Zone of skin (tissue), 1 donor: ENCODE results near the gene SERPINE1.

DNA sequence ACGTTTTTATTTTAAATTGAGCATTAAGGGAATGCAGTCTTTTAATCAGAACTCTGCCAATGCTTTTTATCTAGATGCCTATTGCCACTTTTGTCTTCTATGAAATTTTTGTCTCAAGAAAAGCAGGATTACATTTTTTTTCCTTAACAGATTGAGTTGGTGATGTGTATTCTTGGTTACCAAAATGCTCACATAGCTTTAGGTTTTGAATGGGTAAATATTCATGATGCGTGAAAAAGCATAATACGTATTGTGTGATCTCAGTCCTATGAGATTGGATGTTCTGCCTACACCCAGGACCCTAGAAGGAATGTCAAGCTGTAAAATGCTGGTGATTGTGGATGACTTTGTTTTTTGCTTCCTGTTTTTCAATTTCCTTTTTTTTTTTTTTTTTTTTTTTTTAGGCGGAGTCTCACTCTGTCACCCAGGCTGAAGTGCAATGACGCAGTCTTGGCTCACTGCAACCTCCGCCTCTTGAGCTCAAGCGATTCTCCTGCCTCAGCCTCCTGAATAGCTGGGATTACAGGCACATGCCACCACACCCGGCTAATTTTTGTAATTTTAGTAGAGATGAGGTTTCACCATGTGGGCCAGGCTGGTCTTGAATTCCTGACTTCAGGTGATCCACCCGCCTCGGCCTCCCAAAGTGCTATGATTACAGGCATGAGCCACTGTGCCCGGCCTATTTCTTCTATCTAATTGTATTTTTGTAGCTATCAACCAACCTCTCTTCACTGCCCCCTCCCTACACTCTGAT is 14.7 kb upstream of the ACHE start:
- RRBS: no CpG with 5 or more reads among the region's 11 CpGs

DNA sequence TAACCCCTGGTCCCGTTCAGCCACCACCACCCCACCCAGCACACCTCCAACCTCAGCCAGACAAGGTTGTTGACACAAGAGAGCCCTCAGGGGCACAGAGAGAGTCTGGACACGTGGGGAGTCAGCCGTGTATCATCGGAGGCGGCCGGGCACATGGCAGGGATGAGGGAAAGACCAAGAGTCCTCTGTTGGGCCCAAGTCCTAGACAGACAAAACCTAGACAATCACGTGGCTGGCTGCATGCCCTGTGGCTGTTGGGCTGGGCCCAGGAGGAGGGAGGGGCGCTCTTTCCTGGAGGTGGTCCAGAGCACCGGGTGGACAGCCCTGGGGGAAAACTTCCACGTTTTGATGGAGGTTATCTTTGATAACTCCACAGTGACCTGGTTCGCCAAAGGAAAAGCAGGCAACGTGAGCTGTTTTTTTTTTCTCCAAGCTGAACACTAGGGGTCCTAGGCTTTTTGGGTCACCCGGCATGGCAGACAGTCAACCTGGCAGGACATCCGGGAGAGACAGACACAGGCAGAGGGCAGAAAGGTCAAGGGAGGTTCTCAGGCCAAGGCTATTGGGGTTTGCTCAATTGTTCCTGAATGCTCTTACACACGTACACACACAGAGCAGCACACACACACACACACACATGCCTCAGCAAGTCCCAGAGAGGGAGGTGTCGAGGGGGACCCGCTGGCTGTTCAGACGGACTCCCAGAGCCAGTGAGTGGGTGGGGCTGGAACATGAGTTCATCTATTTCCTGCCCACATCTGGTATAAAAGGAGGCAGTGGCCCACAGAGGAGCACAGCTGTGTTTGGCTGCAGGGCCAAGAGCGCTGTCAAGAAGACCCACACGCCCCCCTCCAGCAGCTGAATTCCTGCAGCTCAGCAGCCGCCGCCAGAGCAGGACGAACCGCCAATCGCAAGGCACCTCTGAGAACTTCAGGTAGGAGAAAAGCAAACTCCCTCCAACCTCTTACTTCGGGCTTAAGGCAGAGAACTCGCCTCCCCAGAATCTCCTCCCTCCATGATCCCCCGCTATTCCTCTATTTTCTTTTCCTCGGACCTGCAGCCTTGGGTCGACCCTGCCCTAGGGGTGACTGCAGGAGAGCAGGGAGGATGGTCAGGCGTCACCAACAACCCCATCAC is at the start of gene SERPINE1:
SERPINE1 (plus strand) TSS at position 794 of the 1,137 bp plus-strand sequence.
- RRBS: no CpG with 5 or more reads among the region's 31 CpGs

GRCh38 chr7:101138952-101139378 is 12.1 kb downstream of the SERPINE1 start:
- RRBS: no CpG with 5 or more reads among the region's 5 CpGs

GRCh38 chr7:101154860-101155459 is 684 bp downstream of the AP1S1 start:
- RRBS: under 1% methylated on average over 7 of the region's 24 CpGs

GRCh38 chr7:101166748-101167325 is 1.5 kb upstream of the VGF start:
- RRBS: no CpG with 5 or more reads among the region's 19 CpGs

GRCh38 chr7:101167326-101167888 is 2.0 kb upstream of the VGF start:
- RRBS: no CpG with 5 or more reads among the region's 10 CpGs

DNA sequence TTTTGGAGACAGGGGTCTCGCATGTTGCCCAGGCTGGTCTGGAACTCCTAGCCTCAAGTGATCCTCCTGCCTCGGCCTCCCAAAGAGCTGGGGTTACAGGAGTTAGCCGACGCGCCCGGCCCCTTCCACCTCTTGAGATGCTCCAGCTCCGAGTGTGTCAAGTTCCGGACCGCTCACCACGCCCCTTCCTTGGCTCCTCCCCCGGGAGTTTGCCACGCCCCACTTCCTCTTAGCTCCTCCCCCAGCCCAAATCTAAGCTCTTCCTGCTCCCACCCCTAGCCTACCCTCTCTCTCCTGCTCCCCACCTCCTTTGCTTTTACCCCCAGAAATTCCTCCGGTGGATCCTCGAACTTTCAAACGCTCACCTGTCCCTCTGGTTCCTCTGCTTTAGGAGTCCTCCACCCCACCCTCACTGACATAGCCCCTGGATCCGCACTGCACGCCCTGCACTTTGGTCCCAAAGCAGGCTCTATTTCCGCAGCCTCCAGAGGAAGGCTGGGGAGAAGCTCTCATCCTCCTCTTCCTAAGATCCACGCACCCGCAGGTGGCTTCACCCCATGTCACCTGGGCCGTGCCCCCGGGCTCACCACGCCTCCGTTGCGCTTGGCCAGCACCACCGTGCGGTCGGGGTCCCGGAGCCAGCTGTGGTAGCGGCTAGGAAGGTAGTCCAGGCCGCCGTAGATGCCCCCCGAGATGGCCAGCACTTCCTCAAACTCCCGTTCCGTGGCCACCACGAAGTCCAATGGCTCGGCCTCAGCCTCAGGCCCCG is 6.0 kb downstream of the NAT16 start:
- RRBS: 8% methylated on average over 14 of the region's 38 CpGs

- RRBS: no CpG with 5 or more reads among the region's 12 CpGs
Measured at GRCh38 chr7:101214770-101215172, 2.6 kb downstream of the PLOD3 start.

DNA sequence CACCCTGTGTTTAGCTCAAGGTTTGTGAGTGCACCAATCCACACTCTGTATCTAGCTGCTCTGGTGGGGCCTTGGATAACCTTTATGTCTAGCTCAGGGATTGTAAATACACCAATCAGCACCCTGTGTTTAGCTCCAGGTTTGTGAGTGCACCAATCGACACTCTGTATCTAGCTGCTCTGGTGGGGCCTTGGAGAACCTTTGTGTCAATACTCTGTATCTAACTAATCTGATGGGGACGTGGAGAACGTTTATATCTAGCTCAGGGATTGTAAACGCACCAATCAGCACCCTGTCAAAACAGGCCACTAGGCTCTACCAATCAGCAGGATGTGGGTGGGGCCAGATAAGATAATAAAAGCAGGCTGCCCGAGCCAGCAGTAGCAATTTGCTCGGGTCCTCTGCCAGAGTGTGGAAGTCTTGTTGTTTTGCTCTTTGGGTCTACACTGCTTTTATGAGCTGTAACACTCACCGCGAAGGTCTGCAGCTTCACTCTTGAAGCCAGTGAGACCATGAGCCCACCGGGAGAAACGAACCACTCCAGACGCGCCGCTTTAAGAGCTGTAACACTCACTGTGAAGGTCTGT is 13.5 kb upstream of the COL26A1 start:
- RRBS: no CpG with 5 or more reads among the region's 13 CpGs

- RRBS: no CpG with 5 or more reads among the region's 4 CpGs
Measured at GRCh38 chr7:101575044-101575600, 54.0 kb downstream of the MYL10 start.

- RRBS: no CpG with 5 or more reads among the region's 11 CpGs
Measured at GRCh38 chr7:101689919-101690496, 60.9 kb upstream of the MYL10 start.

GRCh38 chr7:101718404-101719535 is 89.7 kb upstream of the MYL10 start:
- RRBS: 74% methylated on average over 11 of the region's 36 CpGs

GRCh38 chr7:101733488-101734503 is 83.6 kb upstream of the CUX1 start:
- RRBS: 6% methylated on average over 4 of the region's 24 CpGs

DNA sequence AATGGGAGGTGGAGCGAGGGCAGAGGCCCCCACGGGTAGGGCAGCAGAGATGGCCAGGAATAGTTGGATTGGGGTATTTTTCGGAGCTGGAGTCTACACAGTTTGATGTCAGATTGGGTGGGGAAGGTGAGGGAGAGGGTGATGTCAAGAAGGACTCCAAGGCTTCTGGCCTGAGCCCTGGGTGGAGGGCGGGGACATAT is 78.2 kb upstream of the CUX1 start:
- RRBS: no CpG with 5 or more reads among the region's 4 CpGs

DNA sequence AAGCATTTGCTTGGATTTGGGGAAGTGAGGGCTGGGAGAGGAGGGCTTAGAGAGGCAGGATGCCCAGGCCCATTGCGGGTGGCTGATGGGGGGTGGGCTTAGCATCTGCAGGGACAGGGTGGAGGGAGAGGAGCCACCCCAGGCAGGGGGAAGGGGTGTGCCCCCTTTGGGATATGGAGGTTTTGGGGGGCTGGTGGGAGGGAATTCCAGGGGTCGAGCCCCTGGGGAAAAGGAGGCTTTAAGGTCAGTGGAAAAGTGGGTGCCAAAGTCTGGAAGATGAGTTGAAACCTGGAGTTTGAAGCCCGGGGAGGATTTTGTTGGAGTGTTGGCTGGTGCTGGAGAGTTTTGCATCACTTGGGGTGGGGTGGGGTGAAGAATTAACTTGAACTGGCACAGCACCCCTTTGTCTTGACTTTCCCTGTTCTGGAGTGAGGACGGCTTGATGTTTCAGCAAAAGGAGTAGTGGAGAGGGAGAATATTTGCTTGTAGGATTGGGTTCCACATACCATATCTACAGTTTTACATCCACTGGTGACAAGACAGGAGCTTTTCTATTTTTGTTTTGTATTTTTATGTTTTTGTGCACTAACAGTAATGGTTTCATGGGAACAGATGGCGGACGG is 11.5 kb downstream of the CUX1 start:
- RRBS: no CpG with 5 or more reads among the region's 6 CpGs

- RRBS: 25% methylated on average over 11 of the region's 36 CpGs
Measured at GRCh38 chr7:101856302-101857399, 39.2 kb downstream of the CUX1 start.

DNA sequence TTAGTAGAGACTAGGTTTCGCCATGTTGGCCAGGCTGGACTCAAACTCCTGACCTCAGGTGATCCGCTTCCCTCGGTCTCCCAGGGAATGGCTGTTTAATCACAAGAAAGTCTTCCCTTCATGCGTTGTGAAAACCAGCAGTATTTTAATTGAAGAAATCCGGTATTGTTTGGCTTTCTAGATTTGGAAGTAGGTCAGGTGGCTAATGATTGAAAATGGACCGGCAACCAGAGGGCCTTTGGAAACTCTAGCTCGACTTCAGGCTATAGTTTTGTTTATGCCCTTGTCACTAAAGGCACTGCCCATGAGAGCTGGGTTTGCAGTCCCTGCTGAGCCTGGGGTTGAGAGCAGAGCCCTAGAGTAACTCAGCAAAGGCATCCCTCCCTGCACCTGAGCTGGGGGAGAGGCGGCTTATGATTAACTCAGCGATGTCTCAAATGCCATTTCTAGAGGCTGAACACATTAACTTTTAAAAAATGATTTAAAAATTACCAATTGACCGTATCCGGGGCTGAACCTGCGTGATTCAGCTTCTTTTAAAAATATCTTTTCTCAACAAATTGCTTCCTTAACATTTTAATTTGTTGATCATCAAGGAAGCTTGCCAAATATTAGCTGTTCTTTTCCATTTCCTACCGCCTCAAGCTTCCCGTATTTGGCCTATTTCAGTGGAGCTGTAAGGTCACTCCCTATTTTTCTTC is 41.6 kb downstream of the CUX1 start:
- RRBS: 58% methylated on average over 1 of the region's 14 CpGs

- RRBS: no CpG with 5 or more reads among the region's 4 CpGs
Measured at GRCh38 chr7:101912701-101912900, 95.2 kb downstream of the CUX1 start.

- RRBS: no CpG with 5 or more reads among the region's 16 CpGs
Measured at GRCh38 chr7:101914906-101915384, 97.5 kb downstream of the CUX1 start.

GRCh38 chr7:102099009-102099293 is 187.7 kb upstream of the SH2B2 start:
- RRBS: no CpG with 5 or more reads among the region's 5 CpGs